ENCODE measurements around a stretch of chr1.

DNA sequence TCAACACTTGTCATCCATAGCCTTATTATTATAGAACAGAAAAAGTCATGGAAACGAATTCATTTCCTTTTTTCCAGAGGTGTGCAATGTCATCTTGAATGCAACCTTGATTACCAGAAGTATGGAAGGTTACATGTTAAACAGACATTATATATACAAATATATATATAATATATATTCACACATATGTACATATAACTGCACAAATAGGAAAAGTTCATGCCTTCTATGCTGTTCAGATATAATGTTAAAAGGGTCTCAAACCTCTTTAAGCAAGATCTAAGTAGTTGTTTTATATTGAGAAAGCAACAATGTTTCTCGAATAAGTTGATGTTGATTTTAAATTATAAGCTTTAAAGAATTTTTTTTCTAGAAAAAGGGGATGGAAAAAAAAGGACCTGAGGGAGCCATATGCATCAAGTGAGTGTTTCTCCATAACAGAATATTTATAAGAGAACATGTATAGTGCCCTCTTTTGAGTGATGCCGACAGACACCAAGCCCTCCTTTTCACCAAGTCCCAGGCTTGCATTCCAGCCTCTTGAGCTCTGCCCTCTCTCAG lies 22.2 kb downstream of the CLEC20A start:
- RRBS = no CpG with 5 or more reads among the region's 3 CpGs

GRCh38 chr1:178513720-178514069 lies 786 bp downstream of the TEX35 start:
- RRBS = no CpG with 5 or more reads among the region's 9 CpGs

GRCh38 chr1:178577661-178578089 lies 64.8 kb downstream of the TEX35 start:
- RRBS = no CpG with 5 or more reads among the region's 4 CpGs

- RRBS = no CpG with 5 or more reads among the region's 9 CpGs
These were observed 2.1 kb downstream of the RALGPS2 start for GRCh38 chr1:178727090-178727625.

- RRBS = 3% methylated on average over 14 of the region's 50 CpGs
These were observed 818 bp downstream of the TOR3A start for GRCh38 chr1:179082385-179083390.

DNA sequence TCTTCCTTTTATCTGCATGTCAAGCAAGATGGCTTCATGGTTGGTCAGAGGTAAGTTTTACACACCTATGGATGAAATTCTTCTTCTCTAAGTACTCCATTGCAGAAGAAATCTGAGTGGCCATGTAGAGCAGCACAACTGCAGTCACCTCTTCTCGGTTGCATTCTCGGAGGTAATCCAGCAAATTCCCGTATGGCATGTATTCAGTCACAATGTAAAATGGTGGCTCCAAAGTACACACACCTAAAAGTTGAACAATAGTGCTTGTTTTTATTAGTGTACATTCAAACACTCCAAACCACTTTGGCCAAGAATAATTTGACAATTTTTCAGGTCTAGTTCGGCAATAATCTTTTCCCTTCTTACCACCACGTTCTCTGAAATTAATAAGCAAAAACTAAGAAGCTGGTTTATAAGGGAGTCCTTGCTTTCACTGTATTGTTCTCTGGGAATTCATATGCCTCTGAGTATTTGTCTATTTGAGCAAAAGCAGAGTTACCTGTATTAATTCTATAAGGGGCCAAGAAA lies 36.7 kb downstream of the TOR3A start:
- RRBS = no CpG with 5 or more reads among the region's 5 CpGs

GRCh38 chr1:179298832-179299322 lies 5.3 kb downstream of the SOAT1 start:
- RRBS = no CpG with 5 or more reads among the region's 3 CpGs

DNA sequence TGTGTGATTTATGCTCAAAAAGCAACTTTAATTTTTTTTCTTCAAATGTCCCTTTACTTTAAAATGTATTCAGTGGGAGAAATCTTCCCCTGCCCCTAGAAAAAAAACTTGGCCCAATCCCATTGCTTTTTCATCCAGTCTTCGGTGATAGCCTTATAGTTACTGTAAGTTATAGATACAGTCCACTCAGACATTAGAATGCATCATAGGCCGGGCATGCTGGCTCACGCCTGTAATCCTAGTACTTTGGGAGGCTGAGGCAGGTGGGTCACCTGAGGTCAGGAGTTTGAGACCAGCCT lies 61.9 kb downstream of the FAM163A start:
- RRBS = no CpG with 5 or more reads among the region's 3 CpGs

DNA sequence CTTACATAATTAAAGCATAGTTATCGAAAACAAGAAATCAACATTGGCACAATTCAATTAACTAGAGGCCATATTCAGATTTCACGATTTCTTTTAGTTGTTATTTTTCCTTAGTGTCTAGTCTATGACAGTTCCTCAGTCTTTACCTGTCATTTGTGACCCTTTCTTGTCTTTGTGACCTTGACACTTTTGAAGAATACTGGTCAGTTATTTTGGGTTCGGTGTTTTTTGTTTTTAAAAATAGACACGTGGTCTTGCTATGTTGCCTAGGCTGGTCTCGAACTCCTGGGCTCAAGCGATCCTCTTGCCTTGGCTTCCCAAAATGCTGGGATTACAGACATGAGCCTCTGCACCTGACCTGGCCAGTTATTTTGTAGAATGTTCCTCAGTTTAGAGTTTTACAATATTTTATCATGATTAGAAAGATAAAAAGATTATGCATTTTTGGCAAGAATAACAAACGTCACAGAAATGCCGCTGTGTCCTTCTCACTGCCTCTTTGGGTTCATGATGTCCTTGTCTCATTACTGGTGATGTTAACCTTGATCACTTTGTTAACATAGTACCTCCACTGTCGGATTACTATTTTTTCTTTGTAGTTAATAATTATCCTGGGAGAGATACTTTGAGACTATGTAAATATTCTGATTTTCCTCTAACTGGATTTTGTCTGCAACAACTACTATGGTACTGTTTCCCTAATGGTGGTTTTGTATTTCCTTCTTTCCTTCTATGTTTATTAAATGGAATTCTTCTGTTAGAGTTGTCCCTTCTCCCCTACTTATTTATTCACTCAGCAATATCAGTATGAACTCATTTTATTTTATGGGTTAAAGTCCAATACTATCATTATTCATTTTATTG lies 4.4 kb downstream of the TOR1AIP2 start:
- RRBS = no CpG with 5 or more reads among the region's 9 CpGs

DNA sequence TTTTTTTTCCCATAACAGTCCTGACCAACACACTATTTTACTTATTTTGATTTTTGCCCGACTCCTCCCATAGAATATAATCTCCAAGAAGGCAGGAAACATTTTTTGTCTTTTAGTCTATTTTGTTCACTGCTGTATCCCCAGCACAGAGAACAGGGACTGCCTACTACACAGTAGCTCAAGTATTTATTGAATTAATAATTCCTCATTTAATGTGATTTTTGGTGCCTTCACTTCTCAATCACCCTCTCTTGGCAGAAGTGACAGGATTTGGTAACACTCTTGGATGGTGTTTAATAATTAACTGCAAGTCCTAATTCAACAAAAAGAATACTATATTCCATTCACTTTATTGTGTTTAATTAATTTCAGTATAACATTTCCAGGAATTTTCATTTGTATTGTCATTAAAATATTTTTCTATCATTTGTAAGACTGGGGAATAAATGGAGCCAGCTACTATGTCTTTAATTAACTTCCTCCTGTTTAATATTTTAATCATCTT lies 941 bp upstream of the TOR1AIP2 start:
- RRBS = no CpG with 5 or more reads among the region's 1 CpG

DNA sequence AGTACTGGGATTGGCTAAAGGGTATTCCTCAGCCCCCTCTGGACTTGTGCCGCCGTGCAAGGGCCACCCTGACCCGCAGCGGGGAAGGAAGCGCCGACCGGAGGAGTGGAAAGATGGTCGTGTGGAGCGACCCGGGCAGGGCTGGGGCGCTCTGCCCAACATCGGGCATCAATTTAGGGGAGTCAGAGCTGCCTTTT lies 886 bp downstream of the TOR1AIP1 start:
- RRBS = no CpG with 5 or more reads among the region's 12 CpGs

- RRBS = no CpG with 5 or more reads among the region's 5 CpGs
These were observed 2.3 kb upstream of the CEP350 start for GRCh38 chr1:179952185-179952760.

GRCh38 chr1:179971956-179972617 lies 17.5 kb downstream of the CEP350 start:
- RRBS = no CpG with 5 or more reads among the region's 5 CpGs

DNA sequence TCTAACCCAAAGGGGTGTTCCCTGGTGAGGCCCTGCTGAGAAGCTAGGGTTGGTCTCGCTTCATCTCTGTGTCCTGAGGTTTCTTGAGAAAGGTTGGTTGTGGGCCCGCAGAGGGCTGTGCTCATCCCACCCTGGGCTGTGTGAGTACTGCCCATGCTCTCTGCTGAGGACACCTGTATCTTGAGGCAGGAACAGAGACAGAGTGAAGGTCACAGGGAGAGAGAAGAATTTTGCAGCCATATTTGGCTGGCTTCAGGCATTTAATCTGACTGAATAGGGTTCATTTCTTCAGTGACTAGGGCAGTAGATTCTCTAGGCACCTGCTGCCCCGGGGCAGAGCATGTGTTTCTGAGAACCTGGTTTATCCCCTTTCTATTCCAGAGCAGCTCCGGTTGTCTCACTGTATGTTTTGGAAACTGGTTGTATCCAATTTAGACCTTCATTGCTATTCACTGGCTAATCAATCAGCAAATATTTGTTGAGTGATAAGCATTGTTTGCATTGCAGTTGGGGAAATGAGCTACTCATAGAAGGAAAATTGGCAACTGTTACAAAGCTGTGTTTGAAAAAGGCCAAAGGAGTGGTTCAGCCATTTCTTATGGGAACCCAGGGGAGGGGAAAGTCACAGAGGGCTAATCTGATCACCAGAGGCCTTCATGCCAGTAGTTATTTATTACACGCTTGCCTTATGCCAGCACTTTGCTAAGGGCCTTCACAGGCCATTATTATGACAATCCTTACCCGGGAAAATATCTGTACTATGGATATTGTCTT lies 2.8 kb downstream of the QSOX1 start:
- RRBS = no CpG with 5 or more reads among the region's 6 CpGs

DNA sequence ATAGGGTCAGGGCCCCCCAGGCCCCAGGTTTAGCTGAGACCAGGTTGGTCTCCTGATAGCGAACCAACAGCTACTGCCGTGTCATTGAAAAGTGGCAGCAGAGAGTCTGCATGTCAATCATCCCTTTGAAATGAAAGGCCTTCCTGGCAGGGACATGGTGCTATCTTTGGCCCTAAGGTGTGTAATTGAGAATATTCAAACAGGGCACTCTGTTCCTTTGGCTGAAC lies 12.9 kb downstream of the QSOX1 start:
- RRBS = no CpG with 5 or more reads among the region's 2 CpGs

DNA sequence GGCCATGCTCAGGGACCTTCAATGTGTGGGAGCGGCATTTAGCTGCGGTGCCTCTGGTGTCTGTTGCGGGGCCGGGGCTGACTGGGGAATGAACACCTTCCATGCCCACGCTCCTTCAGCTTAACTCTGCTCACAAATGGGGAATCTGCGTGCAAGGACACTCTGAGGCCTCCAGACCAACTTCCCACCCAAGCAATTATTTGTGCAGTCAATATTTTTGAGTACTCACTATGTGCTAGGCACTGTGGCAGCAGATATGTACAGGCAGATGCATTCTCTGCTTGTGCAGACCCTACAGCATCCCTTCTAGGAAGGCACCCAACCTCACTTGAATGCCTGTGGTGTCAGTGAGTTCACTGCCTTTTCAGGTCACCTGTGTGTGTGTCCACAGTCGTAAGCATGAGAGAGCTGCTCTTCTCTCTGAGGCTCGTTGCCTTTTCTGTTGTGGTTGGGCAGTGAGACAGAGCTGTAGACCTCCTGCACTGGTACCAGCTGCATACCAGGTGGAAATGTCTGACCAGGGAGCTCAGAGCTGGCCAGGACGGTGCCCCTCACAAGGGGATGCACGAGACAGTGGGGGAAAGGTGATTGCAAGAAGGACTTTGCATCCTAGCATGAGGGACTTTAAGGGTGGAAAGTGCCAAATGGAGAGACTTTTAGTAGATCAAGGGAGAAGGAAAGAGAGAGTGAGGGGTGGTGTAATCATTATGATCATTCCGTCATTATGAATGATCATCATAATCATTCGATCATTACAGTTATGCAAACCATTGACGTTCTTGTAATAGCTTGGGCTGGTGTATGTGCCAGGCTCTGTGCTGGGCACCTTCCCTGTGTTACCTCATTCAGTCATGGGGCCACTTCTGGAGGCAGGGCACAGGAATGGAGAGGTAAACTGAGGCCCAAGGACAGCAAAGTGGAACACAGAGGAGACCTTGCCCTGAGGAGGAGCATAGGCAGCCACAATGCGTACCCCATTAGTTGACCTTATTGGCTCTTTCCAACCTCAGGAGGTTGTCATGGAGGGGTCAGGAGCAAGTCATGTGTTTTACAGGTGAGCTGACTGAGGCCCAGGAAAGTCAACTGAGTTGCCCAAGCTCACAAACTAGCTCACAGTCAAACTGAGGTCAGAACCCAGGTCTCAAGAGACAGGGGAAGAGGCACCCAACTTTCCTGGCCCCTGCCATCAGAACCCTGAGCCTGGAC lies 29.9 kb downstream of the QSOX1 start:
- RRBS = no CpG with 5 or more reads among the region's 14 CpGs

- RRBS = no CpG with 5 or more reads among the region's 5 CpGs
These were observed 40.1 kb downstream of the LHX4 start for GRCh38 chr1:180270287-180270535.

- RRBS = no CpG with 5 or more reads among the region's 11 CpGs
These were observed 38.8 kb upstream of the ACBD6 start for GRCh38 chr1:180541027-180541673.

DNA sequence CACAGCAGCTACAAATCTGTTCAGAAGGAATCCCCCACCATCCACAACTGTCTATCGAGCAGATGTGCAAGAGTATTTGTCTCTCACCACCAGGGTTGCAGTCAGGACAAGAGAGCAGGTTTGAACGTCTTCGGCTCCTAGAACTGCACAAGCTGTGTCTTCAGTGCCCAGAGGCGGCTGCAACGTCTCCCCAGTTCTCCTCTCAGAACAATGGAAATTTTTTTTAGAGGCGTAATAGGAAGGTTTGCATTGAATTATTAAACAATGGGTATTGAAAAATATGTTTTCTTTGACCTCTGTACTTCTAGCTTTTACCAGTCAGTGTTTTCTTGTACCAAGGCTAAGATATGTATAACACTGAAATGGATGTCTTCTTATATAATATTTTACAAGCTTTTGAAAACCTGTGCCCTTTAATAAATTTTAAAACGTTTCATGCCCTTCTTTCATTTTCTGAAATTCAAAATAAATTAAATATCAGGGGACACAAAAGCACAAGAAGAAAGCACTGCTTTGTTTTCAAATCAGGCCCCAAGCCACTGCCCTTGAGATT lies 63.8 kb upstream of the ACBD6 start:
- RRBS = no CpG with 5 or more reads among the region's 7 CpGs